Cardiac atrium fibroblast (primary cell): ENCODE measurements around the genes UCKL1 and NPBWR2.

DNA sequence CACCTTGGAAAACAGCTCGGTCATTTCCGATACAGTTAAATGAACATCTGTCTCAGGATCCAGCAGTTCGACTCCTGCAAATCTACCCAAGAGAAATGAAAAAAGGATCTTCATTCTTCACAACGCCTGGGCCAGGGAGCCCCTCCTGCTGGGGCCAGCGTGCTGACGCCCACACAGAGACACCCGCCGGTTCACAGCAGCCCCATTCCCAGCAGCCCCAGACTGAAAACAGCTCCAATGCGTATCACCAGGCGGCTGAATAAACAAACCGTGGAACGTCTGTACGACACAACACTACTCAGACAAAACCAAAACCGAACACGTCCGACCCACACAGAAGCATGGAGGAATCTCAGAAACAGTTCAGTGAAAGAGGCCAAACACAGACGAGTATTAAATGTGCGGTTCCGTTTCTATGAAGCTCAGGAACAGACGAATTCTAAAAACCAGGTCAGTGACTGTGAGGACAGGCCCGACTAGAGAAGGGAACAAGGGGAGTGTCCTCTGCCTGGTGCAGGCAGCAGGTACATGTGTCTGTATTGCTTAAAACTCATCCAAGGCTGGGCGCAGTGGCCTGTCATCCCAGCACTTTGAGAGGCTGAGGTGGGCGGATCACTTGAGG, 9.0 kb upstream of the HELZ2 start:
- RAMPAGE, long total RNA: no peak

DNA sequence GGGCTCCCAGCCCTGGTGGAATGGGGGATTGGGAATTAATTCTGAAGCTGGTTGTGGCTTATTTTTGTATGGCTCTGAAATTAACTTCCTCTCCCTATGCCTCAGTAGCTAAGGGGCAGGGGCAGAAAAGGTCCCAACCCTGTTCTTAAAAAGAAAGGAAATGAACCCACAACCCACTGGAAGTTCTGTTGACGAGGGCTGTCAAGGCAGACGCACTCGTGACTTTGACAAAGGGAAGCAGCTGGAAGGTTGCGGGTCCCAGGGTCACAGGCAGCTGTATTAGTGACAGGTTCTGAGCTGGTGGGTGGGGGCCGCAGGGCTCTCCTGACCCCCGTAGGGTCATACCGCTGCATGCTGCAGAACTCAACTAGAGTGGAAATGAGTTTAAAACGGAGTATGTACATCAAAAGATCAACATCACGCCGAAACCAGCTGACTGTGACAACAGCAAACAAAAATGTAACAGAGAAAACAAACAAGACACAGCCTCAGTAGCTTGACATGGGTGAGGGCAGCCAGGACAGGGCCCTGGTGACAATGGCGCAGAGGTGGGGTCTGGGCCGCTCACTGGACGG, 14.1 kb upstream of the HELZ2 start:
- RAMPAGE, long total RNA: no peak

DNA sequence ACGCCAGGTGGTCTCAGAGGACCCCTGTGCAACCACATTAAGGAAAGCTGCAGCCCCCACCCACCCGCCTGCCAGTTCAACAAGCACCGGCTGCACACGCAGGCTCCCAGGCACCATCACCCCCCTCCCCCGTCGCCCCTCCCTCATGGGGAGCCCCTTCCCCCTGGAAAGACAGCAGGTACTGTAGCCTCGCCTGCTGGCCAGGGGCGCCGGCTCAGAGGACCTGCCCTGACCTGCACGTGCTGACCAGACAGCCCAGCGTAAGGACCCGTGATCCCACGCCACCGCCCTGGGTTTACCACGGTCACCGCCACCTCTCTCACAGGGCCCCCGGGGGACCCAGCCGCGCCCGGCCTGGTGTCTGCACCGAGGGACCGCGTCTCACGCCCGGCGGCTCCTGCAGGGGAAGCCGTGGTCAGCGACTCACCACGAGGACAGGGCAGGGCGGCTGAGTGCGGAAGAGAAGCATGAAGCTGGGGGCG, 12.4 kb downstream of the STMN3 start:
- RAMPAGE, long total RNA: no peak

DNA sequence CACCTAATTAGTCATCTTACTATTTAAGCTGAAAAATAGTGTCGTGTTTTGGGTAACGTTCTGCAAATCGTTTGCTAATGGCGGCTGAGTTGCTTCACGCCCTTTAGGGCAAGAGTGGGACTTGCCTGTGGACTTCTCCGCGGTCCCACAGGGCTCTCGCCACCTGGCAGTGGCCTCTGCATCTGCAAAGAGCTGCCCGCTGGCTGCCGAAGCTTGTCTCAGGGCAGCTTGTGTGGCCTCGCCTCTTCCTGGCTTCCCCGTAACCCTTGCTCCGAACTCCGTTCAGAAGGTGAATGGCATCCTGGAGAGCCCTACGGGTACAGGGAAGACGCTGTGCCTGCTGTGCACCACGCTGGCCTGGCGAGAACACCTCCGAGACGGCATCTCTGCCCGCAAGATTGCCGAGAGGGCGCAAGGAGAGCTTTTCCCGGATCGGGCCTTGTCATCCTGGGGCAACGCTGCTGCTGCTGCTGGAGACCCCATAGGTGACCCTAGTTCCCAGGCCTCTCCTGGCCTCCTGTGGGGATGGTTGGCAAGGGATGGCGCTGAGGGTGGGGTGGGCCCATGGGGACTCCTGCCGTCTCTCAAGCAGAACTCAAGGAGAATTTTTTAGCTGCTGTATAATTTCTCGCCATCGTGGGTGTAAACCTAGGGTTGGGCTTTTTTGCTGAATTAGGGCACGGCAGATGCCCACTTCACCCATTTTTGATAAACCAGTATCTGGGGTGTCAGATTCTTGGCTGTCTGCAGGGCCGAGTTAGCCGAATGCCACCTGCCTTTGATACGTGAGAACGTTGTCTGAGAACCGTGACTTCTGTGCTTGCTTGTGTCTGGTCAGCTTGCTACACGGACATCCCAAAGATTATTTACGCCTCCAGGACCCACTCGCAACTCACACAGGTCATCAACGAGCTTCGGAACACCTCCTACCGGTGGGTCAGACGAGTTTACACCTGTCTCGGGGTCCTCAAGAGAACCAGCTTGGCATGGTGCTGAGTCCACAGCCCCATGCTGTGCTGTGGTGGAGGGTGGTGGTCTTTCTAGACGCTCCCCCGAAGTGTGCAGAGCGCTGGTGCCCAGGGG, 3.2 kb downstream of the RTEL1 start:
- RAMPAGE, long total RNA: no peak

DNA sequence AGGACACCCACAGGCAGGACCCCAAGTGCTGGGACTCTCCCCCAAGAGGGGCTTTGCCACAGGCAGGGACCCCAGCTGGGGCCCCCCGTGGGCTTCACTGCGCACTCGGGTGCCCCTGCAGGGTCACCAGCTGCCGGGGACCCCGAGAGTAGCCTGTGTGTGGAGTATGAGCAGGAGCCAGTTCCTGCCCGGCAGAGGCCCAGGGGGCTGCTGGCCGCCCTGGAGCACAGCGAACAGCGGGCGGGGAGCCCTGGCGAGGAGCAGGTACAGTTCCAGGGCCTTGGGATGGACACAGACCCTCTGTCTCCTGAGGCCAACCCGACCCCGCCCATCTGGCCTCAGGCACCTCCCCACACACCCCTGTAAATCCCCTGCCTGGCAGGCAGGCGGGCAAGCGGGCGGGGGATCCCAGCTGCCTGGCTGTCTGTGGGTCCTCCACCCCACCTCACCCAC, 5.7 kb upstream of the TNFRSF6B start:
- RAMPAGE, long total RNA: no peak

GRCh38 chr20:63691207-63691879, 5.1 kb upstream of the TNFRSF6B start:
- RAMPAGE, long total RNA: no peak

DNA sequence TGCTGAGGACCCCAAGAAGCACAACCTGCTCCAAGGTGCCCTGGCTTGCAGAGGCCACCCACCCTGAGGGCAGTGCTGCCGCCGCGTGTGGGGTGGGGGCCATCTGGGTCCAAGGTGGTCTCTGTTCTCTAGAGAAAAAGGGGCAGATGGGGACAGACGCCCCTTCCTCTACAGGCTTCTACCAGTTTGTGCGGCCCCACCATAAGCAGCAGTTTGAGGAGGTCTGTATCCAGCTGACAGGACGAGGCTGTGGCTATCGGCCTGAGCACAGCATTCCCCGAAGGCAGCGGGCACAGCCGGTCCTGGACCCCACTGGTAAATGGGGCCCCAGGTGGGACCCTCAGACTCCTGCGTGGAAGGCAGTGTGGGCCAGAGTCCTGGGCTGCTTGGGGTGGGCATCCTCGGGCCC, 3.5 kb upstream of the TNFRSF6B start:
- RAMPAGE, long total RNA: no peak

- RAMPAGE, long total RNA: no peak
These were observed 1.7 kb downstream of the TNFRSF6B start for GRCh38 chr20:63697996-63698760.

- RAMPAGE, long total RNA: no peak
These were observed 7.3 kb downstream of the SLC2A4RG start for GRCh38 chr20:63746851-63747384.

GRCh38 chr20:63789551-63789898, 41.5 kb downstream of the ZBTB46 start:
- RAMPAGE, long total RNA: no peak

DNA sequence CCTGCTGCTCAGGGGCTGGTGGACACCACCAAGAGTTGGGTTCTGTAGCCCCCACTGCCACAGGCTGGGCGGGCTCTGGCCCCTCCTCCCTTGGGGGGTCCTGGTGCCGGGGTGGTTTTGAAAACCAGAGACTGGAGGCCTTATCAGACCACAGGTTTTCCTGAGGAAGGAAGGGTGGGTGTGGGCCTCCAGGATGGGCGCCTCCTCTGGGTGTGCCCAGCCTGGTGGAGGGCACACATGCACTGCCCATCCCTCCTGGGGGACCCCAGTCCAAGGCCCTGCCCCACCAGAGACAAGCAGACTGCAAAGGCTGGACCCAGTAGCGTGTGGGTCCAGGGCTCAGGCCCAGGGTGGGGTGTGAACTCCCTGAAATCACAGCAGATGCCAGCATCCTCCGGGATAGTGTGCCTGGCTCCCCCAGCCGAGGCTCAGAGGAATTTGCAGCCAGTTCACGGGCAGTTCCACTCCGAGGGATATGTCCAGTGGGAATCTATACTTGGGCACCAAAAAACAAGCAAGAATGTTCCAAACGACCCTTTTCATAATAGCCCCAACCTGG, 13.5 kb upstream of the ZBTB46 start:
- RAMPAGE, long total RNA: no peak

DNA sequence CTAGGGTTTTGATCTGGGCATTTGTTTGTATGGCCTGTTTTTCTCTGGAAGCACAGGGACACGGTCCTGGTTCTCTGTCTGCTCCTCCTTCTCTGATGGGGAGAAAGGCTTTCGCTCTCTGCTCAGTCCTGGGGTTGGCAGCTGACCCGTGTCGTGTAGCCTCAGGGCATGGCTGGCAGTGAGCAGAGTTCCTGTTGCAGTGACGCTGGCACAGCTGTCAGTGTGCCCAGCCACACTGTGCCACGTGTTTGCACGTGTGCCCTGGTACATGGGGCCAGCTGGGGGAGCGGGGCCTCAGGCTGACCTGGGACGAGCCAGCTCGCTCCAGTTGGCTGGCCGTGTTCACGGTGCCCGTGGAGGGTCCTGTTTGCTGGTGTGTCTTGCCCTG, 10.4 kb upstream of the DNAJC5 start:
- RAMPAGE, long total RNA: no peak

DNA sequence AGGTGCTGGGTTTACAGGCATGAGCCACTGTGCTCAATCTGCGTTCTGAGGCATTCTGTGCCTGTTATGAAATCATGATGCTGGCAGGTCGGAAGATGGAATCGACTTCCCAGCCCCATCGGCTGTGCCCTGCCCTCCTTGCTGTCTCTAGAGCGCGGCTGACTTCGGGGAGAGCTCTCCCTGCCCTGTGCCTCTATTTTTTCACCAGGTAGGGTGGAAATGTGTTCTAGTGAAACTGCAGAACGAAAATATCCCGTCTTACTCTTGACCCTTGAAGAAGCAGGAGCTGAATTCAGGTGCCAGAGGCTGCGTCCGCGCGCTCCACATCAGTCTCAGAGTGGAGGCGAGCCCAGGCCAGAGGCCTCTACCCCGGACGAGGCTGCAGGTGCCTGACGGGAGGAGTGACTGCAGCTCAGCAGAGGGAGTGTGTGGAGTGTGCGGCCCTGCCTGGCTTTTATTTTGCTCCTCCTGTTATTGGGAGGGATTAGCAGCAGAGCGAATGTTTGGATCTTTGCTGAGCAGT, 6.4 kb downstream of the DNAJC5 start:
- RAMPAGE, long total RNA: no peak

DNA sequence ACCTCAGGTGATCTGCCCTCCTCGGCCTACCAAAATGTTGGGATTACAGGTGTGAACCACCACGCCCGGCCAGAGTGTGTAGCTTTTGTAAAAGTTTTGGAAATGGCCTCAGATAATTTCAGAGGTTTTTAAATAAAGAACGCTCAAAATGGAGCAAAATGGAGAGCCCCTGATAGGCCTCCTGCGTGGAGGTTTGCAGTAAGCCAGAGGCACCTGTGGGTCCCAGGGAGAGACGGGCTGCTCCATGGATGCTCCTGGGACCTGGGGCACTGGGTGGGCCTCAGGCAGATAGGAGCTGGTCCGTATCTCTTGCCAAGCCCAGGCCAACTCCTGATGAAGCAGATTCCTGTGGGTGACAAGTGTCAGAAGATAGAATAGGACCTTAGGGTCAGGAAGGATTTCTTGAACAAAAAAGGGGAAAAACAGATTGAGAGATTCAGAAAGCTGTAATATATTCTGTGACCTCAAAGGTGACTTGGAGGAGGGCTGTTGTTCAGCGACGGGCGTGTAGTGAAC, 20.0 kb downstream of the DNAJC5 start:
- RAMPAGE, long total RNA: no peak

DNA sequence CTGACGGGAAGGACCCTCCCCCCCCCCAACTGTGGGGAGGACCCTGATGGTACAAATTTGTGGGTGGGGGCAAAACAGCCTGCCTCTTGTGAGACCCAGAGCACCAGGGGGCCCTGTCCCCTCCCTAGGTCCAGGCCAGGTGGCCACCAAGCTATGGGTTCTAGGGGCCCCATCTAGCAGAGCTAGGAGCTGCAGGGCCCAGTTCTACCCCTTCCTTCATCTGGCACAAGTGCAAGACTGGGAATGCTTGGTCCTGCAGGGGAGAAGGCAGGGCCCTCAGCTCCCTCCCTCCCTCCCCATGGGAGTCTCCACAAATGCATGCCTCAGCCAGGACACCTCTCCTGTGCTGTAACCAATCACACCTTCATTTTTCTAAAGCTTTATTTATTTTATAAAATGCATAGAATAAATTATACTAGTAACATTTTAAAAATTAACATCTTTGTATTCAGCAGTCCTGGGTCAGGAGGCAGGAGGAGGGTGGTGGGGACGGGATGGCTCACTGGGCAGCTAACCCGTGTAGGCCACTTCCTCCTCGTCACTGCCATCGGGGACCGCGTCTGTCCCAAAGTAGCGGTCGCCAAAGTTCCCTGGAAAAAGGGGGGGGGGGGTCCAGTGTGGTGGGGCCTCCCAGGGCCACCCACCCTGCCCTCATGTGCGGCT, 16.6 kb downstream of the UCKL1 start:
- RAMPAGE, long total RNA: no peak

- RAMPAGE, long total RNA: no peak
These were observed at the start of gene UCKL1 for GRCh38 chr20:63956186-63956552. UCKL1 (minus strand) TSS chr20:63956416.

DNA sequence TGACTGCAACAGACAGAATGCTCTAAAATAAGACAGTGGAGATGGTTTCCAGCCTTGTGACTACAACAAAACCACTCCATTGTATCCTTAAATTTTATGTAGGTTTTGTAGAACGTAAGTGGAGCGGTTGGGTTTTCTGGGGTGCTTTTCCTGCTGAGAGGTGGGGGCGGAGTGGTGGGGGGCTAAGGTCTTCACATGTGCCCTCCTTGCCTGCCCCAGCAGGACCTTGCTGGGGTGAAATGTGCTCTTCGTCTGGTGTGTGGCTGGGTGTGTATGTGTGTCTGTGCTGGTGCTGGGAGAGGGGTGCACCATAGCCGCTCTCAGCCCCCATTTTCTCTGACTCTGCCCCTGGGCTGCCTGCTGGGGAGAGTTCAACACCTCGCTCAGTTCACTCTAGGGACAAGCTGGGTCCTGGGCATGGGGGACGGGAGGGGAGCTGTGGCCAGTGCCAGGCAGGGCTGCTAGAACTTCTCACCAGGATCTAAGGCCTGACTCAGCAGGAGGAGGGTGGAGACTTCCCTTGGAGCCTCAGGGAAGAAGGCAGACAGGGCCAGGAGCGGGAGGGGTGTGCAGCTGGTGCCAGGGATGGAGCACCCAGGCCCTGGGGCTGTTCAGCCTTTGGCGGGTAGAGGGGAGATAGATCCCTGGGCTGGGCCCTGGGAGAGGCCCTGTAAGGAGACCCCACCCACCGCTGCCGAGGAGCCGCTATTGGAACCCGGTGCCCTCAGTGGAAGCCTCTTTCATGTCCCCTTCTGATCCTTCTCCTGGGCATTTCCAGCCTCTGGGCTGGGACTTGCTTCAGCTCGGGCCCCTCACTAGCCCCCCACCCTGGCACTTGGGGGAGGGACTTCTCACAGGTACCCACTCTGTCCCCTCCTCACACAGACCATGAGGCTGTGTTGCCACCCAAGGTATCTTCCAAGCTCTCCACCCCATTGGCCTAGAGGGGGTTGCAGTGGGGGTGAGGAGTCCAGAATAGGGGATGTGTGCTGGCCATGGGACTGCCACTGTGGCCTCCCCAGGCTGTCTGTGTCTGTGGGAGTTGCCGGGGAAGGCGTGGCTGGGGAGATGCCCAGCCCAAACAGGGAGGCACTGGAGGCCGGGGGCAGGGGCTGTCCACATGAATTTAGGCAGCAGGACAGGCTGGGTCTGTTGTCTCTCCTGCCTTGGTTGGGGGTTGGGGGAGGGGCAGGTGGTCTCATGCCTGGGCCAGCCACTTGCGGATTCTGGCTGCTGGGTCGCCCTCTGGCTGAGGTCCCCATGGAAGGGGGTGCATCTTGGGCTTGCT, 4.6 kb downstream of the SOX18 start:
- RAMPAGE, long total RNA: no peak

DNA sequence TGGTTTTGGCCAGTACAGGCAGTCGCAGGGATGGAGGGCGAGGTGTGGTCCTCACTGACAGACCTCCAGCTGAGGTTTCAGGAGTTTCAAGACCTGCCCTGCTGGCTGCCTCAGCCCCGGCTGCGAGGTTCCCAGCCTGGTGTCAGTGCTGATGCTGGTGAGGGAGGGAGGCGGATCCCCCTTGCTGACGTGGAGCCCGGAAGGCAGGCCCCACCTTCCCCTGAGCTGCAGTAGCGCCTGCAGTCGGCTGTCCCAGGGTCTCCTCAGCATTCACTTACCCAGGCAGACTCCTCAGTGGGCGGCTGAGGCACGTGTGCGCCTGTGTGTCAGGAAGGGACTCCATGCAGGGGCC, at the start of gene NPBWR2:
Gene NPBWR2, minus strand, starts transcription at position 156 of the 352 bp plus-strand sequence.
- RAMPAGE, long total RNA: no peak

DNA sequence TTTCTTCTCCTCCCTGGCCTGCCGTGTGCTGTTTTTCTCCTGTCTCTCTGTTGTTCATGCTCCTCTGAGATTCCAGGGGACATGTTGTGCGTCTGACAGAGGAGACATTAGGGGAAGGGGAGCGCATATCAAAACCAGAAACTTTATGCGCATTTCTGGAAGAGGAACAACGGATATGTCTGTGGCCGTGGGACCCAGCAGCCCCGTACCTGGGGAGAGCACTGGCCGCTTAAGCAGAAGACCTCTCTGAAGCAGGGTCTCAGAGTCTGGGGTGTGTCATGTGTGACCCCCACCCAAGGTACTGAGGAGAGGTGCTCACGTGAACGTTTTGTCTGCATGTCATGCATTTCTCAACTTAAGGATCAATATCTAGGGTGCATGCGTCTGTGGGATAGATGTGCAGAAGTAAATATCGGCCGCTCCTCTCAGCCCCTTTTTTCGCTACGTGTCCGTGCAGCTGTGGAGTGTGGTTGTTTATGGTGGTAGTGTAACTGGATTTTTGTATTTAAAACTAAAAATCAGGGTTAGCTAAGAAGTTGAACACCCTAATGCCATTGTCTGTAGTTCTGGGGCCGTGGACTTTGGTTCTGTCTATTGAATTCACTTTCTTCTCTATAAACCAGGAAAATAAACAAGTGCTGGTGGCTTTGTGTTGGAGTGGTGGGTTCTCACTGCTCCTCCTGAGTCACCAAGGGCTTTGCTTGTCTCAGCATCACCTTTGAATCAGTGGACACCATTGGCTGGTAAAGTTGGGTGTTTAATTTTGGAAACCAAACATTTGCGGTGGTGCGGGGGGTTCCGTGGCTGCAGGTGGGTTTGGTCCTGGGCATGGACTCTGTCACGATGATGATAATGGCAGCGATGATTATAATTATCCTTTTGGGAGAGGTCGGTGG, 912 bp downstream of the MYT1 start:
- RAMPAGE, long total RNA: no peak

GRCh38 chr20:64168219-64169192, 4.3 kb downstream of the MYT1 start:
- RAMPAGE, long total RNA: no peak